T47D (cell line): ENCODE data around the genes EPDR1 and VPS41.

- RRBS, result no CpG with 5 or more reads among the region's 10 CpGs
Observed at GRCh38 chr7:36659000-36659681, 65.2 kb downstream of the AOAH start.

DNA sequence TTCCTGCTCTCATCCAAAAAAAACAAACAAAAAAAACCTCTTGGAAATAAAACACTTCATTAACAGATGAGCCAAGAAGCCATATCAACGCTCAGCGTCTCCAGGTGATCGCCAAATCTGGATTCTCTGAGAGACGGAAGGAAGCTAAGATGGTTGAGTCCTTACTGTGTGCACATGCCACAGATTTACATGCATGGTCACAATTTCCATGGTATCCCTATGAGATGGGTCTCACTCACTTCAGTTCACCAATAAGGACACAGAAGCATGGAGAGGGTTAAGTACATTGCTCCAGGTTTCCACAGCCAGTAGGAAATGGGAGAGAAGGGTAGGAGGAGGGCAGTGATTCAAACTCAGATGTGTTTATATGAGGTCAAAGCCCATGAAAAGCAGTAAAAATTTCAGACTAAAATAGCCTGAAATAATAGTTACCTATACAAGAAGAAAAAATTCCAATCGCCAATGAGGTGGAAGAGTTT lies 934 bp downstream of the AOAH start:
- RRBS, result no CpG with 5 or more reads among the region's 5 CpGs

DNA sequence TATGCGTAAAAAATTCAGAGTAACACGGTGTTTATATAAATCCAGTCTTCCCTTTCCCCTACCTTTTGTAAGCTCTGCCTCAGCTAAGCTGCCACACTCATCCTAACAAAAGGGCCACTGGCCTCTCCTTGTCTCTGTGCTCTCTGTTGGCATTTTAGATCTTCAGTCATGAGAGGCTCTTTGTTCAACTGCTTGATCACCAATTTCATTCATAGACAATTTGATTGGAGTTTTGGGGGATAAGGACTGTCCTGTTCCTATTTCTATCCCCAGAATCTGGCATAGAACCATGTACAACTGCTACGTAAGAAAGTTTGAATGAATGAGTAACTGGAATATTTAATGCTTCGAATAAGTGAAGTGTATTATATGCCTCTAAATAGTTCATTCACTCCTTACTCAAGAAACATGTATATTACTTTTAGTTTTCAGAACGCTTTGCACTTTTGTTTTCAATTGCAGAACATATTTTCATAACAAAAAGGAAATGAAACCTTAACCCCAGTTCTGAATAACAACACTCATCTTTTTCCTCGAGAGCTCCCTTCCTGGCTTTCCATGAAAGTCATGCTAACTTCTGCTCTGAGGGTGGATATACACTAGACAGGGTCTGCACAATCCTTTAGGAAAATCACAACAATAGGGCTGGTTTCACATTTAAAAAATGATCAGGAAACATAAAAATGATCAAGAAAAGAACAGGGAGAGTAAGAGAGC lies 219.2 kb upstream of the AOAH start:
- RRBS, result no CpG with 5 or more reads among the region's 6 CpGs

GRCh38 chr7:37418355-37418902 lies 30.2 kb downstream of the ELMO1 start:
- RRBS, result no CpG with 5 or more reads among the region's 8 CpGs

- RRBS, result no CpG with 5 or more reads among the region's 12 CpGs
Observed at GRCh38 chr7:37444596-37444839, 4.1 kb downstream of the ELMO1 start.

- RRBS, result no CpG with 5 or more reads among the region's 6 CpGs
Observed at GRCh38 chr7:37507987-37508455, 59.4 kb upstream of the ELMO1 start.

DNA sequence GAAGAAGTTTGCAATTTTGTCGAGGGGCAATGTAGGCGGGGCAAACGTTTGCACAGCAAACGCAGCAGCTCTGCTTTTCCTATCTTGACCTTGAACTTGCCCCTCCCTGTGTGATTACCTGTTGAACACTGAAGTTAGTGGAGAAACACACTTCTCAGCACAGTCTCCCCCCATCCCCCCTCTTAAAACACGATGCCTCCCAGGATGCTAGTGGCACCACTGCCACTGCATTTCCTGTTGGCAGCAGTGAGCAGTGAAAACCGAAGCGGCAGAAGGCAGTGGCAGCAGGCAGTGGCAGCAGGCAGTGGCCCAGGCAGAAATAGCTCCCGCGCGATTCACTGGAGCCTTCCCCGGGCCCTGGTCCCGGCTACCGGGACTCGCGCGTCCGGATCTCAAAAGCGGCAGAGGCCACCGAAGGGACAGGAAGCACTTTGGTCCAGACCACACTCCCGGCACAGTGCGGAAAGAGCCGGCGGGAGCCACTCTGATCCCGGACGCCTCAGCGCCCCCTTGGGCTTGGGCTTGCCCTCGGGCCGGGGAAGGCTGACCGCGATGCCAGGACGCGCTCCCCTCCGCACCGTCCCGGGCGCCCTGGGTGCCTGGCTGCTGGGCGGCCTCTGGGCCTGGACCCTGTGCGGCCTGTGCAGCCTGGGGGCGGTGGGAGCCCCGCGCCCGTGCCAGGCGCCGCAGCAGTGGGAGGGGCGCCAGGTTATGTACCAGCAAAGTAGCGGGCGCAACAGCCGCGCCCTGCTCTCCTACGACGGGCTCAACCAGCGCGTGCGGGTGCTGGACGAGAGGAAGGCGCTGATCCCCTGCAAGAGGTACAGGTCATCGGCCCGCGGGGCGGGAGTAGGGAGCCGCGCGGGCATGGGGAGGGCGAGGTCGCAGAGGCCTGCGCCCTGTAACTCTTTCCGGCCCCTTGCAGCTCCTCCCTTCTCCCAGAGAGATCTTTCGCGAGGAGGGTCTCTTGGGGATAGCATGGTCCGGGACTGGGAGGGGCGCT lies at the start of gene EPDR1:
Gene EPDR1 (plus strand): TSS at position 253 of the 1,003 bp plus-strand sequence.
- RRBS, result 58% methylated on average over 20 of the region's 71 CpGs

DNA sequence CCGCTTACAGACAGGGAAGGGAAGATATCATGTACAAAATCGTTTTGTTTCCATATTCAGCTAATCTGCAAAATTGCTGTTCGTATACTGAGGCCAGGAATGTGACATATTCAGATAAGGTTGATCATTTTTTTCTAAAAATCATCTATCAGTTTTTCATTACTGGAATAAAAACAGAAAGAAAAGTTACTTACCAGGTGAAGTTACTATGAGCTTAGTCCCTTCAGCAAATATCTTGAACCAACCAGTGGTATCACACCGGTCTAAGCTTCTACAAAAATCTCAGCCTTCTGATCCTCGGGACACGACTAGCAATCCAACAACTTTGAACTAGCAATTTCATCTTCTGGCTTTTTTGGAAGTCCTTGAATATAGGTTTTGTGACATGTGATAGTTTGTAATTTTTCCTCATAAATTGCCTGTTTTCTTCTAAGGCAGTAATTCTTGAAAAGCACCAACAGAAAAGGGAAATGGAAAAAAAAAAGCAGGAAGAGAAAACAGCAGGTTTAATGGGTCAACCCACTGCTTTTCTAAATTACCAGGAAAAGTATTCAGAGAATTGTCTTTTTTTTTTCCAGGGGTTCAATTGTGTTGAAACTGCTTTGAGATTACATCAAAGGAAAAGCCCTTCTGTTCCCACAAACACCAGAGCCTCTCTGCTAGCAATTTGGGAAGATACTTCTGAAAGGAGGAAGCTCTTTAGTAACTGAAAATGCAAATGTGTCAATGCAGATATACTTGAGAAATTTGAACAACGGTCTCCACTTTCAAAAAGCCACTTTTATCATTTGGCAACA lies 98.2 kb downstream of the STARD3NL start:
- RRBS, result no CpG with 5 or more reads among the region's 7 CpGs

GRCh38 chr7:38303739-38304362 lies 125.8 kb downstream of the STARD3NL start:
- RRBS, result no CpG with 5 or more reads among the region's 3 CpGs

GRCh38 chr7:38358232-38359270 lies 180.5 kb downstream of the STARD3NL start:
- RRBS, result no CpG with 5 or more reads among the region's 12 CpGs

GRCh38 chr7:38576402-38576601 lies 54.9 kb downstream of the AMPH start:
- RRBS, result no CpG with 5 or more reads among the region's 2 CpGs

DNA sequence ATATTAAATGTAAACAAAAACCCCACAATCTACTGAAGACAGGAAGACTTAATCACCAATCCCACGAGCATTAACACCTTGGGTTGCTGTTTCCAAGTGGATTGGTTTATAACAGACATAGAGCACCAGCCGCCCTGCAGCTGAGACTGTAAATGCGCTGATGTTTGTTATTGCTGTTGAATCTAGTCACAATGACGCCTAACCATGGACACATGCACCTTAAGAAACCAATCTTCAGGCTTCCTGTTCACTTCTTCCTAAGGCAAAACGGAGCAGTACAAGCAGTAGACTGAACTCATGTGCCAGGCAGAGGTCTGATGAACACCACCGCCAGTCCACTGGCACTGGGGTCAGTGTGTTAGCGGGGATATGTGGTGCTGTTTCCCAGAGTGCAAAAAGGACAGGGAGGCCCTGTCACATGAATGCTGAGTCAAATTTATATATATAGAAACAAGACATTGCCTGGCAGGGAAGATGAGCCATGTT lies 122.0 kb upstream of the AMPH start:
- RRBS, result no CpG with 5 or more reads among the region's 7 CpGs

DNA sequence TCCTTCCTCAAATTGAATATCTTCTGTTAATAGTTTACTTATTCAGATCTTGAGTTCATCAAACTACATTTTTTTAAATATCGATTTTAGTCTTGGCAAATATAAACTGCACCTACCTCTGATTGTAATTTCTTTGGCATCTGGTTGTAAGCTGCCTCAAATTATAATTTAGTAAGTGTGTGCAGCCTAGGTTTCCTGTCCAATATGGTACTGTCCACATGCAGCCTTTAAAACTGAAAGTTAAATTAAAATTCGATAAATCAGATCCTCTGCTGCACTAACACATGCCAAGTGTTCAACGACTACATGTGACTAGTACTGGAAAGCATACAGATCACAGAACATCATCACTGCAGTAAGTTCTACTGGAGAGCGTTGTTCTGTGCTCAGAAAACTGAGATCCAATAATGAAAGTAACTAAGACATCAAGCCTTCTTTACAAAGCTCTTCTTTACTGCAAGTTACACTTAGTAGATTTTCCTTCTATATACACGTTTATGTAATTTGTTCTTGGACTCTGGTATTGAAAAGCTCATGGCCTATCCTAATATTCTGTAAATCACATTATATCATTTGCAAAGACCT lies 77.8 kb downstream of the VPS41 start:
- RRBS, result no CpG with 5 or more reads among the region's 5 CpGs

DNA sequence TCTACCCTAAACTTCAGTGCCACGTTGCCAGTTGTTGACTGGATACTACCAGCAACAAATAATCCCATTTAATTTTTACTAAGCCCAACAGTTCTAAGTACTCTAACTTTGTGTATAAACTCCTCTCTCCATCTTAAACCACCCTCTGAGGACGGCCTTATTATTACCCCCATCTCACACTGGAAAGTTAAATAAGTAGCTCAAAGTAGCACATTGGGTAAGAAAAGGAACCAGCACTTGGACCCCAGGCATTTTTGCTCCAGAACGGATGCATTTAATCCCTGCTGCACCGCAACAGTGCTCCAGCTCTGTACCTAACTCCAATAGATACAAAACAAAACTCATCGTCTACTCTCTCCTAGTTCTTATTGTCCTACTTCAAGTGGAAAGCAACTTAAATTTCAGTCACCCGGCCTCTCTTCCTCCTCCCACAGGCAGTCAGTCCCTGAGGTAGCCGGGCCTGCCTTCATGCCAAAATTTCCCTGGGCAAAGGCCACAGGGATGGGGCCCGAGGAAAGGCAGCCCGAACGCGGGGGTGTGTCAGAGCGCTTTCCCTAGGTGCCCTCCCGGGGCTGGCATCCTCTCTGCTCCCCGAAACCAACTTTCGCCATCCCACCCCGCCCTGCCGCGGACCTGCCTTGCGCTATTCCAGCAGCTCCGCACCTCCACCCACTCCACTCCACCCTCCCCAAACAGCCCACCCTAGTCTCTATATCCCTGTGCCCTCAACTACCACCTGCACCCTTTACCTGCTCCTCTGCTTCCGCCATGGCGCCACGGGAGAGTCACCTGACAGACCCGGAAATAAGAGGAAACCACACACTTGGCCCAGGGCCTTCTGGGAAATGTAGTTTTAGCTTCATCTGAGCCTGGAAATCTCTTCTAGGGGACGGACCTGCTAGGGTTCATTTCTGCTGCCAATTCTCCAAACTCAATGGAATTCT lies at the start of gene VPS41:
Gene VPS41 (minus strand): TSS at position 787 of the 944 bp plus-strand sequence.
- RRBS, result 1% methylated on average over 3 of the region's 25 CpGs

DNA sequence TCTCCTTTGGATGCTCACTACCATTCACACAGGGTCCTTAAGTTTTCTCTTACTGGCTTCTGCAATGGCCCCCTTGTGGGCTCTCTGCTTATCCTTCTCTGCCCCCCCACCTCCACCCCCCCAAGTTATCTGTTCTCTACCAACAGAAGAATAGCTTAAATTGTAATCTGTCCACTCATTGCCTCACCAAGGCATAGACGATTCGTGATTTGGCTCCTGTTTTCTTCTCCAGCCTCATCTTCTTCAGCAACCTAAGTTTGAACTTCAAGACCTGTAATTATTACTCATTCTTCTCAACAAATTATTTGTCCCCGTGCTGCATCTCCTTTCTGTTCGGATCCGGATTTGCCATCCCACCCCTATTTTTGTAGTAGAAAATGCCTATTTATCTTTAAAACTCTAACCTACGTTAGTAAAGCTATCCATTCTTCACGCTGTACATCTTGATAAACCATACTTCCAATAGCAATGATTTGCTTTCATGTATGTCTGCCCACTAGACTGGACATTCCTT lies 1.1 kb upstream of the RALA start:
- RRBS, result no CpG with 5 or more reads among the region's 7 CpGs

- RRBS, result no CpG with 5 or more reads among the region's 6 CpGs
Observed at GRCh38 chr7:39663710-39664897, 40.7 kb downstream of the RALA start.

GRCh38 chr7:39790960-39791396 lies 159.1 kb upstream of the CDK13 start:
- RRBS, result no CpG with 5 or more reads among the region's 3 CpGs

- RRBS, result no CpG with 5 or more reads among the region's 15 CpGs
Observed at GRCh38 chr7:39948960-39949303, 1.1 kb upstream of the CDK13 start.